ENCODE measurements around a stretch of chr10.

DNA sequence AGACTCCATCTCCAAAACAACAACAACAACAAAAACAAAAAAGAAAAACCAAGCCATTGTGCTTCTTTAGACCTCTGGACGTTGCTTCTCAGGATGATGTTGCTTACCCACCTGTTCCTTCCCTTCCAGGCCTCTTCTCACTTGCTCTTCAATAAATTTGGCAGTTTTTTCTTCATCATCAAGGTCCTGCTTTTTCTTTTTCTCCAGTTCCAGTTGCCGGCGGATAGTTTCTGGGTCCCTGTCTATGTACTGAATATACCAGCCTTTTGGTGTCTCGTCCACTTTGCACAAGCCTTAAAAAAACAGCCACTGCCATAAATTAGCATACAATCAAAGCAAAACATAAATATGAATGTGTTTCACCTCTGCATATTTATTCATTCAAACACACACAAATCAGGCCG lies 9.1 kb downstream of the KIN start:
- RRBS = no CpG with 5 or more reads among the region's 5 CpGs

DNA sequence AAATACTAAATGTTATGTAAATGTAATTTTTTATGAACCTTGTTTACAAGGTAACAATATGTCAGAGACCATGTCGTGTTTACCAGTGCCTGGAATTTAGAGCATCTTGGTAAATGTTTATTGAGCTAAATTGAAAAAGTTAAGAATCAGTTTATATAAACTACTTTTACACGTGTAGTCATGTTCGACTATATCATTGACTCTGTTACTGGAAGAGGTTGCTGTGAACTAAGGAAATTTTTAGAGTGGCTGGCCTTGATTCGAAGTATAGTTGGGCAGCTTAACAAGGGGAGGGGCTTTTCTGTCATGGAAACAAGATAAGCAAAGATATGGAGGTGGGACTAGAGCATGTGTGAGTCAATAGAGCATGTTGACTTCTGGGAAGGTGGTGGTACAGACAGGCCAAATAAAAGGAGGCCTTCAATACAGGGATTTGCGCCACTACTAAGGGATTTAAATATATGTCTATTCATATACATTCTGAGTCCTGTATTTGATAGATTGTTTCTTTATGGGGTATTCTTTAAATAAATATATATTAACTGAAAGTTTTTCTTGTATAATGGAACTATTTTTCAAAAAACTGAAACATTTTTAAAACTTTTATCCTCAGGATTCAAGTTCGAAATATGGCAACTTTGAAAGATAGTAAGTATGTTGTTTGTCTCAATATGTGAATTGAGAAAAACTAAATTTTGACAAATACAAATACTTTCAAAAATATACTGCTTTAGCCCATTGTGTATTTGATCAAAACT lies 7.7 kb downstream of the ATP5F1C start:
- RRBS = no CpG with 5 or more reads among the region's 6 CpGs

- RRBS = 2% methylated on average over 16 of the region's 45 CpGs
Measured at GRCh38 chr10:8051688-8052332, 2.7 kb upstream of the GATA3 start.

GRCh38 chr10:8054938-8055388 lies 475 bp downstream of the GATA3 start:
- RRBS = 1% methylated on average over 4 of the region's 34 CpGs

DNA sequence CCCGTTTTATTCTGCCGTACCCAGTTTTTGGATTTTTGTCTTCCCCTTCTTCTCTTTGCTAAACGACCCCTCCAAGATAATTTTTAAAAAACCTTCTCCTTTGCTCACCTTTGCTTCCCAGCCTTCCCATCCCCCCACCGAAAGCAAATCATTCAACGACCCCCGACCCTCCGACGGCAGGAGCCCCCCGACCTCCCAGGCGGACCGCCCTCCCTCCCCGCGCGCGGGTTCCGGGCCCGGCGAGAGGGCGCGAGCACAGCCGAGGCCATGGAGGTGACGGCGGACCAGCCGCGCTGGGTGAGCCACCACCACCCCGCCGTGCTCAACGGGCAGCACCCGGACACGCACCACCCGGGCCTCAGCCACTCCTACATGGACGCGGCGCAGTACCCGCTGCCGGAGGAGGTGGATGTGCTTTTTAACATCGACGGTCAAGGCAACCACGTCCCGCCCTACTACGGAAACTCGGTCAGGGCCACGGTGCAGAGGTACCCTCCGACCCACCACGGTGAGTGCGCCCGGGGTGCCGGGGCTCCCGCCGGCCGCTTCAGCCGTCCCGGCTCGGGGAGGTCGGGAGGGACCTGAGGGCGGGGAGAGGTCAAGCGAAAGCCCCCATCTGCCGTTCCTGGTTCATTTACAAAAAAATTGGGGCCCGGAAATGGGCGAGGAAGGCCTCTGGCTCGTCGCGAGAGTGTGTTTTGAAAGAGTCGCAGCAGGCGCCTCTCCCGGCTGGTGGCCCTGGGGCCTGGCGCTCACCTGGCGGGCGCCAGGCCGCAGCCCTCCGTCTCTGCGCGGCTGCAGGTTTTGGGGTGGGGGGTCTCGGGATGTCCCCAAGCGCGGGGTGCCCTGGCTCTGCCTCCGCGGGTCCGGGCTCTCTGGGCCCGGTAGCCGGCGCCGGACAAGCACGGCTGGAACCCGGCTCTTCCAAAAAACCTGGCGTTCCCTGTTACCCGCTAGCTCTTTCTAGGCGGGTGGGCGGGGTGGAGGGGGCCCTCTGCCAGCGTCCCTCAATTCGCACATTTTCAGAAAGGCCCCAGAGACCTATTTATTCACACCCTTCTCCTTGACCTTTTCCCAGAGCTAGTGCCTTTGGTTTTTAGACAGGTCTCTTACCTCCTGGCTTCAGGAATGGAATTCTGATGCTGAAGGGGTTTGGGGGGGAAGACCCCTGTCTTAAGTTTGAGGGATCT lies 1.3 kb downstream of the GATA3 start:
- RRBS = under 1% methylated on average over 34 of the region's 91 CpGs

- RRBS = no CpG with 5 or more reads among the region's 14 CpGs
Measured at GRCh38 chr10:8102890-8103592, 48.6 kb downstream of the GATA3 start.

DNA sequence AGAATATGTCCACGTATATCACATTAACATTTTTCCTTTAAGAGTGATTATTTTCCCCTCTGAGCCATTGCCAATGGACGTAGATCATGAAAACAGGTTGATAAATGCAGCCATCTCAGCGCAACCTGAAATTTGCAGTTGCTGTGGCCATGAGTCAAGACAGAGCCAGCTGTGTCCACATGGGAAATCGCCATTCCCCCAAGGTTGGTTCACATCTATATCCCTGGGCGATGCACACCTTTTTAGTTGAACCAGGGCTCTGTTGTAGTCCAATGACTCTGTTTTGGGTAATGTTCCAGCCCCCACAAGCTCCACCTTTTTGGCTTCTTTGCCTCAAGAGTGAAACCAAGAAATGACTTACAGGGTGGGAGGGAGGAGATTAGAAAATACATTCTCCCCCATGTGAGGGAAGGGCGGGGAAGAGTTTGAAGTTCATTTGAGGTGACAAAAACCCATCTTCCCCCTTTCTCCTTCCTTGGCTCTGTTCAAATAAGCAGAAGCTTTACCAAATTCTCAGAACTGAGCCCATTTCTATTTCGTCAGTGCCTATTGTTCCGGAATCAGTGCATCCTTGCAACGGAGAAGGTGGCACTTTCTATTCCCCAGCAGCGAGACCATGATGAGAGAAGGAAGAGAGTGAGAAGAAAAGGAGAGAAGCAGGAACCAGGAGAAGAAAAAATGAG lies 82.8 kb downstream of the GATA3 start:
- RRBS = no CpG with 5 or more reads among the region's 10 CpGs

GRCh38 chr10:11057358-11057939 lies 39.8 kb downstream of the CELF2 start:
- RRBS = no CpG with 5 or more reads among the region's 7 CpGs

GRCh38 chr10:11073444-11074027 lies 55.9 kb downstream of the CELF2 start:
- RRBS = no CpG with 5 or more reads among the region's 5 CpGs

DNA sequence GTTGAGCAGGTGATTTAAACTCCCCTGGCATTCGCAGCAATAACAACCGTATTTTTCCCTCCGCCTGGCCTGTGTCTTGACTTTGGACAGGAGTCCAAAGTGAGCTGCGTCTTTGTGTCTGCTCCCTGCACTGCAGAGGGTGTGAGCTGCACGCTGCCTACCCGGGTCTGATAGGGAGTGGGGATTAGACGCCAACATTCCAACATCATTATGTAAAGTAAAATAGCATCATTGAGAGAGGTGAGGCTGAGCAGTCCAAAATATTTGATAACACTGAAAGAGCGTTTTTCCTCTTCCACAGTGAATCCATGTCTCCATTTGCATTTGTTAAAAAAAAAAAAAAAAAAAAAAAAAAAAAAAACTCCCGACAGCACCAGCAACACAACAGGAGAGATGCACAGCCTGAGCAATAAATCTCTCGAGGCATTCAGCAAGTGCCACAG lies 68.6 kb downstream of the CELF2 start:
- RRBS = no CpG with 5 or more reads among the region's 10 CpGs

DNA sequence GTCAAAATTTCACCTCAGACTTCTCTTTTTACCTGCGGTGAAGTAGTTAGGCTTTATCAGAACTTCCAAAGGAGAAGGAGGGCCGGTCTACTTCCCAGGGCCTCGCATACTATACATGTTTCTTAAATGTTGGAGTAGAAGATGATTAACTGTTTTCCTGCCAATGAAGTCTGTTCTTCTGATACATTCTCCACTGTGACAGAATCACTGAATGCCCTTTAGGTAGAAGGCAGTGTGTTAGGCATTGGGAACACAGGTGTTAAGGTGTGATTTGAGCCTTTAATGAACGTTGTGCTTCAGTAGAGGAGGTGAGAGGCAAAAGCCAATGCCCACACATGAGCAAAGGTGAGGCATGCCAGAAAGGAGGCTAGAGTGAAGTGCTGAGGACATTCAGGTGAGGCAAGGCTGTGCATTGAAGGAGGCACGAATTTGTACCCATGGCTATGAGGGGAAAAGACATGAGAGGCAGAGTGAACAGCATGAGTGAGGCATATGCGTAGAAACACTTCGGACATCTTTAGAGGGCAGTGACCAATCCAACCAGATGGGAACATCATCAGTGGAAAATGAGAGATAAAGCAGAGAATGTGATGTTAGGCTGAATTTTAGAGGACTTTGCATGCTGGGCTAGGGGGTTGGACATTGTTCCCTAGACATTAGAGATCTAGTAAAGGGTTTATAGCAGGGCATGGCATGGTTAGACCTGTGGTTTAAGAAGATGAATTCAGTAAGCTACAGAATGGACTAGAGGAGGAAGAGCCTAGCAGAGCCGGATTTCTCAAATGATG lies 70.3 kb downstream of the CELF2 start:
- RRBS = no CpG with 5 or more reads among the region's 8 CpGs

DNA sequence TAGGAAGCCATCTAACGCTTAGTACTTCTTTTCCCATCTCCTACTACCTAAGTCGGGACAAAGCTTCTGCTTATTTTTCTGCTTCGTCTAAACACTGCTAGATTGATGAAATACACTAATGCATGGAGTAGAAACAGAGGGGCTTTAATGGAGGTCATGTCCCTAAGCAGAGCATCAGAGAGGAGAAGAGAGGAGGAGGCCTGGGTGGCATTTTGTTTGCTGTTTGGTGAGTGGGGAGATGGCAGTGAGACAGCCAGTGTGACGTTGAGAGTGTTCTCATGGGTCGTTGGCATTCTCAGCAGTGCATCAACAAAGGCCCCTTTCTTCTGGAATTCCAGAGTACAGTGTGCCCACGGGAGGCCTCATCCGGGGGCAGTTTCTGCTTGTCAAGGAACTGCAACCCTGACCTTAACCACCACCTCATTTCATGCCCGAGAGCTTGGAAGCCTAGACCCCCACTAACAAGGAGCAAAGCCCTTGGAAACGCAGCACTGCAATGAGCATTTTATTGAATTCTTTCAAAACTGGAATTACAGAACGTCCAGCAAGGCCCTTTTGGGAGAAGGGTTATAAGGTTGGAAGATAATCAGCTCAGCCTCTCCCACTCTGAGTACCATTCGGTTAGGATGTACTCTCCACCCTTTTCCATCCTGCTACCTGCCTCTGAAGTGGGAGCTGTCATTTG lies 92.9 kb downstream of the CELF2 start:
- RRBS = no CpG with 5 or more reads among the region's 11 CpGs

DNA sequence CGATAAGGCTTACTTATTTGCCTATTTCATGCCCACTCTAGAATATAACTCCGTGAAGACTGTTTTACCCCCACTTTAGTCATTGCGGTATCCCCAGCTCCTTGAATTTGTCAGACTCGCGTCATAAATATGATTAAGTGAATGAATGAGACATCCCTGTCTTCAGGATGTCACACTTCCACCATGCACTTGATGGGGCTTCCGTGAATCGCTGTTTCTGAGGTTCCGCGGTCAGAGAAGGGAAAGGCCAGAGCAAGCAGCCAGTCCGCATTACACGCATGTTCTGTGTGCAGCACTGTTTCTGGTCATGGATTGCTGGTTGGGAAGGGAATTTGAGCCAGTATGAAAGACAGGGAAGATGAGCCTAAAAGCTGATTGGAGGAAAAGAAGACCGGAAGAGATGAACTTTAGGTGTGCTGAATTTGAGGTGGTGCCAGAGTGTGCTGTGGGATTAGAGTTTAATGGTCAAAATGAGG lies 138.9 kb downstream of the CELF2 start:
- RRBS = no CpG with 5 or more reads among the region's 12 CpGs

GRCh38 chr10:11229906-11230829 lies 212.5 kb downstream of the CELF2 start:
- RRBS = no CpG with 5 or more reads among the region's 9 CpGs

- RRBS = no CpG with 5 or more reads among the region's 6 CpGs
Measured at GRCh38 chr10:11233493-11234126, 215.9 kb downstream of the CELF2 start.

DNA sequence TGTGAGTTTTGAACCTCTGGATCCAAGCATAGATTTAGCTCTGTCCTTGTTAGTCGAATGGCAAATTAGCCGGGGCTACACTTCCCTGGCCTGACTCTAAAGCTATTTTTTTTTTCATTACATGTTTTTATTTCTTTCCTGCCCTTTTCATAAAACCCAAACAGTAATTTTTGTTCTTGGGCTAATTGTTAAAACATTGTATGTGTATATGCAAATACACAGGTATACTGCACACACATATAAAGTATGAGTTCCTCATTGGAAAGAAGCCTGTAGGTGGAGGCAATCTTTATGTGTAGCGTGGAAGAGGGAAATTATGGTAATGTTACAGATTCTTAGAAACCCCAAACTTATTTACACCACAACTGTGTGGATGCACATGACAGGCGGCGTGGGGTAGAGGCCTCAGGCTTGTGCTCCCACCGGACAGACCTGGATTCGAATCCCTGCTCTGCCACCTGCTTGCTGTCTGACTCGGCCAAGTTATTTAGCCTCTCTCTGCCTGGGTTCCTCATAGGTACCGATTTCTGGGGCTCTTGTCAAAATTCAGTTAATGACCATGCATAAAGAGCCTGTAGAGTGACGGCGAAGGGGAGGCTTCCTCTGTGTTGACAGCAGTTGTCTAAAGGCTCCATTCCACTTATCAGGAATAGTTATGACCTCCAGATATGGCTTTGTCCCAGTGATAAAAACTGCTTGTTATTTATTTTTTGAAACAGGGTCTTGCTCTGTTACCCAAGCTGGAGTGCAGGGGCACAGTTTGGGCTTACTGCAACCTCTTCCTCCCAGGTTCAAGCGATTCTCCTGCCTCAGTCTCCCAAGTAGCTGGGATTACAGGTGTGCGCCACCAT lies 223.1 kb downstream of the CELF2 start:
- RRBS = no CpG with 5 or more reads among the region's 13 CpGs

GRCh38 chr10:11538817-11539983 lies 72.2 kb downstream of the USP6NL start:
- RRBS = no CpG with 5 or more reads among the region's 11 CpGs

DNA sequence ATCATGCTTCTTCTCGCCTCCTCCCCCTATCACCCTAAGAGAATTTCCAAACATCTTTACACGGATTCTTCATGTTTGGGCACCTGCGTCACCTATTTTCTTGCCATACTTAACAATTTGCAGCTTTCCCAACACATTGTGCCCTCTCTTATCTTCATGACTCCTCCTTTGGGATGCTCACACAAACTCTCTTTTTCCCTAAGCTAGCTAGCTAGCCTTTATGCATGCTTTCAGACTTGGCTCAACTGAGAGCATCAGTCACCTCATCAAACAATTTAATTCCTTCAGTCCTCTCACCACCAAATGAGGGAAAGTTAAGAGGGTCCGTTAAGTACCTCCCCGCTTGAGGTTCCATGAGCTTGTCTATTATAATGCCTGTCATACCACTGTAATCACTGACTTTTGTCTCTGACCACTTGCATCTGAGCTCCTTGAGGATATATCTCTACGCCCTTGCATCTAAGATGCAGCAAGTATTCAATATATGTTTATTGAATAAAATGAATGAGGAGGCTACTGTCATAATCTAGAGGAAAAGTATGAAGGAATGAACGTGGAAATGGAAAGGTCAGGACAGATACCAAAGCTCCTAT lies 41.5 kb downstream of the USP6NL start:
- RRBS = no CpG with 5 or more reads among the region's 7 CpGs

GRCh38 chr10:11830615-11831386 lies 7.6 kb downstream of the PROSER2 start:
- RRBS = no CpG with 5 or more reads among the region's 5 CpGs

DNA sequence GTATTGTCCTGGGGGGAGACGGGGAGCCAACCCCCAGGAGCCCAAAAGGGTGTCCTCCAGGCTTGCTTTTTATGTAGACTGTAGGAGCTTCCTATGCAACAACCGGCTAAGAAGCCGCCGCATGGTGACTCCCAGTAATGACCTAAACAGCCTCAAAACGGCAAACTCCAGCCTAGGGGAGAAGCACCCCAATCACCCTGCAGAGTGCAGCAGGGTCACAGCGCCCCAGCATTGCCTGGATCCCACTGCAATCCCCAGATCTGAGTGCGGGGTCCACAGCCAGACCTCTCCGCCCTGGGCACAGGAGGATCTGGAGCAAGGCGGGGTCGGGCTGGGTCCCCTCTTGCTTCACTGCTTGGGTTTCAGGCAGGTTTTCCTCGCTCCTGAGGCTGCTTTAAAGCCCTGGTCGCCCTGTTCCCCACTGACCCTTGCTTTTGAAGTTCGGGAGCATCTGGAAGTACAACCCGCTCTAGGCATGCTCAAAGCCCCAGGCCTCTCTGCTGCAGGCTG lies 52.1 kb downstream of the PROSER2 start:
- RRBS = no CpG with 5 or more reads among the region's 14 CpGs

All from T47D (cell line).